Astrocyte (in vitro differentiated cells and primary cell): Measurements from ENCODE around the gene MORN5.

DNA sequence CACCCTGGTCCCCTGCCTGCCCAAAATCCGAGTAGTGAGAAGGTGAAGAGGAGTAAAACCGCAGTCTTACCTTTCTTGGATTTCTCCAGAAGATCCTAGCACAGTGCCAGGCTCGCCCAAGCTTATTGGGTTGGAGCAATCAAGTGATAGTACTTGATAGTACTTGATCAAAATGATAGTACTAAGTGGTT lies 2.8 kb upstream of the TRAF1 start:
- PRO-cap, result no peak
- RRBS, 2 experiments, result no CpG with 5 or more reads among the region's 3 CpGs

GRCh38 chr9:121161788-121162604 lies 39.7 kb downstream of the RAB14 start:
- PRO-cap, result no peak
- RRBS, 2 experiments, result no CpG with 5 or more reads among the region's 4 CpGs

- PRO-cap, result no peak
- RRBS, 2 experiments, result no CpG with 5 or more reads among the region's 4 CpGs
Observed at GRCh38 chr9:121185126-121185577, 16.5 kb downstream of the RAB14 start.

DNA sequence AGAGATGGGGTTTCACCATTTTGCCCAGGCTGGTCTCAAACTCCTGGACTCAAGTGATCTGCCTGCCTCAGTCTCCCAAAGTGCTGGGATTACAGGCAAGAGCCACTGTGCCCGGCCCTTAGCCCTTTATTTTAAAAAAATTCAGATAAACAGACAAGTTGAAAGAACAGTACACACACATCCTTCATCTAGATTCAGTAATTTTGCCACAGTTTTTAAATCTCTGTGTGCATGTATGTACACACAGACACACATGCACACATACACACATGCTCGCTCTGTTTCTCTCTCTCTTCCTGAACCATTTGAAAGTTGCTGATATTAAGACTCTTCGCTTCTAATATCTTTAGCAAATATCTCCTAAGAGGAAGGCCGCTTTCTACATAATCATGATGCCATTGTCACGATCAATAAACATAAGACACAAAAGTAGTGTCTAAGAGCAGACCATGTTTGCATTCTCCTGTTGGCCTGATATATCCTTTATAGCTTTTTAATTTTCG lies 27.0 kb upstream of the RAB14 start:
- PRO-cap, result no peak
- RRBS, 2 experiments, result no CpG with 5 or more reads among the region's 6 CpGs

DNA sequence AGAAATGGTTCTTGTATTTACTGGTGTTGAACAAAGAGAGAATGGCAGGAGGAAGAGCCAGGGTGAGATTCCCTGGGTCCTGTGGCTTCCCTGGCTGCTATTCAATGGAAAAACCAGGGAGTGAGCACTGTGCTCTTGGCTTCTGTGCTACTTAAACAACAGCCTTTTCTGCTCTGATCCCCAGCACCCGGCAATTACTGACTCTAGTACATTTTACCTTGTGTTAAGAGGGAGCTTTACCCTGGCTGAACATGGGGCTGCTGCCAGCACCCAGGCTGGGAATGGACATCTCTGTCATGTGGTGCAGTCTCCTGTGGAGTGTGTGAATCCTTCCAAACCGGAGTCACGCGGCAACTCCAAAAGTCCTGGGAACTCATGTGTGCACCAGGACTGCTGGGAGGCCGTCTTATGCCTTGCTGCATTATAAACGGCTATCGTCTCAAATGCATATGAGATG lies 1.1 kb upstream of the GSN start:
- PRO-cap, result no peak
- RRBS, 2 experiments, result no CpG with 5 or more reads among the region's 7 CpGs

DNA sequence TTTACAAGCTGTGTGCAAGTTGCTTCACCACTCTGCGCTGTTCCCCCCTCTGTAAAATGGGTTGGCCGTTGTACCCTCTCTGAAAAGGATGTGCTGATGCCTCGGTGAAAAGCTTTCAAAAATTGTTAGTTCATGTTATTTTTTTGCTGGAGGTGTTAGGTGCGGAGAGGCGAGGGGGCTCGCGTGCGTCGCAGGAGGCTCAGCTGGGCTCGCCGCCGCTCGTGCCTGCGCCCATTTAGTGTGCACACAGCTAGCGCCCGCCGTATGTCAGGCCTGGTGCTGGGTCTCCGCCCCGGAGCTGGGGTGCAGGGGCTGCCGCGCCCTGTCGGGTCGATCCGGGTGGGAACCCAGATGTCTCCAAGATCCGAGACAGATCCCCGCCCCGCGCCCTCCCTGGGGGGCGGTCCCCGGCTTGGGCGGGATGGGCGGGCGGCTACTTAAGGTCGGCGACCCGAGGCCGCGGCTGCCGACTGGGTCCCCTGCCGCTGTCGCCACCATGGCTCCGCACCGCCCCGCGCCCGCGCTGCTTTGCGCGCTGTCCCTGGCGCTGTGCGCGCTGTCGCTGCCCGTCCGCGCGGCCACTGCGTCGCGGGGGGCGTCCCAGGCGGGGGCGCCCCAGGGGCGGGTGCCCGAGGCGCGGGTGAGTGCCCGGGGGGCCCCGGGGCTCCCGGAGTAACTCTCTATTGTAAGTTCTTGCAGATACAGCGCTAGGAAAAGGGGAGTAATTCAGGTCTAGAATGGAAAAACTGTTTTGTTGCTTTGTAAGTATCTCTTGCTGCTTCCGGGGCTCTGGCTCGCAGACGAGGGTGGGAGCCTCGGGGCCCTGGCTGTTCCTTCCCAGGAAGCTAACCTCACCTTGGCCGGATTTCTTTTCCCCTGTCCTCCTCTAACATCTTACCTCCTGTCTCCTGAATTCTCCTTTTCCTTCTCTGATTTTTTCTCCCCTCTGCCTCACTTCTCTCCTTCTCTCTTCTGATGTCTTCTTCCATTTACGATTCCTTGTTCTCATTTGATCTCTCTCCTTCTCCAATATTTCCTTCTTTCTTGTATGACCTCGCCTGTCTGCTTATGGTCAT lies 31.7 kb downstream of the GSN start:
- PRO-cap, result no peak
- RRBS, 2 experiments, result 2 to 3% methylated on average over 18 of the region's 78 CpGs

- PRO-cap, result no peak
- RRBS, 2 experiments, result no CpG with 5 or more reads among the region's 10 CpGs
Observed at GRCh38 chr9:121318591-121318845, 50.6 kb downstream of the GSN start.

DNA sequence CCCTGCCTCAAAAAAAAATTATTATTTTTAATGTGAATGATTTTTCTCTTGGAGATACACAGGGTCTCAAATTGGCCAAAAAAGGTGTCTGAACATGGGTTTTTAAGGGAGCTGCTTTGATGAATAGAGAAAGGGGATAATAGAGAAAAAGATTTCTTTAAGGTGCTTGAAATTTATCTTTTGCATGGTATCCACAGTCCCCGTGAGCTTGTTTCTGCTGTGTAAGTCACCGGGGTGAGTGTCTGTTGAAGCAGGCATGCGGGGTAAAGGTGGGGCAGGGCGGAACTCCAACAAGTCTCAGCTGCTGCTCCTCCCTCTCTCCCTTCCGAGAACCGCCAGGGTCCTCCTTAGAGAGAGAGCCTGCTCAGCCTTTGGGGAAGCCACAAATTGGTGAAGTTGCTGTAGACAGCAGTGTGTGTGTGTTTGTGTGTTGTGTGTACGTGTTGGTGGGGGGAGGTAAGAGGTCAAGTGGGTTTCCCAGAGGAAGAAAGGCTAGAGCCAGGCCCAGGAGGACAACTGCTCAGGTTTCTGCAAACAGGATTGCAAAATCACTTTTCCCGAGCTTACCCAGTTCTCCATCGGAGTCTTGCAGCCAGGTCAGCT lies 39.0 kb upstream of the DAB2IP start:
- PRO-cap, result no peak
- RRBS, 2 experiments, result no CpG with 5 or more reads among the region's 9 CpGs

DNA sequence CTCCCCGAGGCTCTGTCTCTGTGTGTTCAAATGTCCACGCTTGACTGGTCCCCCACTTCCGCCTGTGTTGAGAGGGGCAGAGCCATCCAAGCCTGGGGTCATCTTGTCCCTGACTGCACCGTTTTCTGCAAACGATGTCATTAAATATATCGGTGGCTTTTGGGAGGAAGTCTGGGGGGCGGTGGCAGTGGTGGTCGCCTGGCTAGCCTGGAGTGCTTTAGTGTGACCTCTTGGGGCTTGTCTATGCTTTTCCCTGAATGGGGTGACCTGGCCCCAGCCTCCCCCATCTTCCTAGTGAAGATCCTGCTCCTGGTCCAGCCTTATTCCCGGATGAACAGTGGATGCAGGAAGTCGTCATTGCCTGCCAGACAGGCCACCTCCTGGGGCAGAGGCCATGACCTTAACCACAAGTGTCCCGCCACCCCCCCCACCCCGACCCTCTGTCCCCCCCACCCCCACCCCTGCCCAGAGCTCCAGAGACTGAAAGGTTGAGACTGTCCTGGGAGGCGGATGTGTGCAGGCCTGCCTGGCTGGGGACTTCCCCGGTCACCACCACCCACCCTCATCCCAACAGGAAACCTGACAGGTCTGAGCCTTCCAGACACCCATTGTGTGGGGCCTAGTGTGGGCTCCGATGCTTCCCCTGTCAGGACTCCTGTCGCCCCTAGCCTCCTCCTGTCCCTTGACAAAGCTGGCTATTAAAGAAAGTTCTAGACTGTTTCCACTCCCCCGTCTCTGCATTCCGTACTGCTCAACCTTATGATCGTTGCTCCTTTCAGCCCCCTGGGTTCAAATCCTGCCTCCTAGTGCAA lies 5.2 kb upstream of the DAB2IP start:
- PRO-cap, result no peak
- RRBS, 2 experiments, result no CpG with 5 or more reads among the region's 19 CpGs

- PRO-cap, result no peak
- RRBS, 2 experiments, result no CpG with 5 or more reads among the region's 9 CpGs
Observed at GRCh38 chr9:121734837-121735732, 83.7 kb downstream of the DAB2IP start.

- PRO-cap, result no peak
- RRBS, 2 experiments, result no CpG with 5 or more reads among the region's 4 CpGs
Observed at GRCh38 chr9:121738702-121739611, 87.5 kb downstream of the DAB2IP start.

DNA sequence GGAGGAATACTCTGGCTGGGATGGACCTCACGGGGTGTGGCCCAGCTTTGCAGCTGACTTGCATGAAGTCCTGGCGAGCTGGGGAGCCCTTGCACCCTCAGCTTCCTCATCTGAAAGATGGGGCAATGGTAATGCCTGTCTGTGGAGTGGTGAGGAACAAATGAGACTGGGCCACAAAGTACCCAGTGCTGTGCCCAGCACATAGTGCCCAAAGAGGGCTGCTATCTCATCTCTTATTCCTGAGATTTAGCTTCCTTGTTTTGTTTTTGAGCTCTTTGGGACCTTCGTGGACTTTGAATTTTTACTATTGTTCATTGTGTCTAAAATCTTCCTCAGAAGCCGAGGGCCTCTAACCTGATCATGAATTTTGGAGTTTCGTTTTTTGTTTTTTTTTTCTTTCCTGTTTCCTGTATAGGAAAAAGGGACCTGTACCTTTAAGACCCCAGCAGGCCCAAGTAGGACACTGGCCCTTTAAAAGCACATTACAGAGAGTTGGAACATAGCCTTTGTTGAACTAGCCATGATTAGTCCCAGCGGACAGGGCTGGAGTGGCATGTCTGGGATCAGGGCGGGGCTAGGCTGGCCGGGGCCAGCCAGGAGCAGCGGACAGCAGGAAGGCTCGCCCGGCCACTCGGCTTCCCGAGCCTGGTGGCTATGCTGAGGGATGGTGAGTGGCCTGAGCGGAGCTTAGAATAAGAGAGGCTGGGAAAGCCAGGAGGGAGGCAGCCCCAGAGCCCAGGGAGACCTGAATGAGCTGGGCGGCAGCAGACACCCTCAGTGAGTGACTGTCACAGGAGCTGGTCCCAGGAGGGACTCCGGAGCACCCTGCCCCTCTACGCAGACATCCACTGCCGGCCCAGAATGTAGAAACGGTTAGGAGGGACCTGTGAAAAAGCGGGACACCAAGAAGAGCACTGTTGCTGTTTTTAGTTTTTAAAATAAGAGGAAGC lies 91.9 kb downstream of the DAB2IP start:
- PRO-cap, result no peak
- RRBS, 2 experiments, result 5 to 10% methylated on average over 6 of the region's 20 CpGs

DNA sequence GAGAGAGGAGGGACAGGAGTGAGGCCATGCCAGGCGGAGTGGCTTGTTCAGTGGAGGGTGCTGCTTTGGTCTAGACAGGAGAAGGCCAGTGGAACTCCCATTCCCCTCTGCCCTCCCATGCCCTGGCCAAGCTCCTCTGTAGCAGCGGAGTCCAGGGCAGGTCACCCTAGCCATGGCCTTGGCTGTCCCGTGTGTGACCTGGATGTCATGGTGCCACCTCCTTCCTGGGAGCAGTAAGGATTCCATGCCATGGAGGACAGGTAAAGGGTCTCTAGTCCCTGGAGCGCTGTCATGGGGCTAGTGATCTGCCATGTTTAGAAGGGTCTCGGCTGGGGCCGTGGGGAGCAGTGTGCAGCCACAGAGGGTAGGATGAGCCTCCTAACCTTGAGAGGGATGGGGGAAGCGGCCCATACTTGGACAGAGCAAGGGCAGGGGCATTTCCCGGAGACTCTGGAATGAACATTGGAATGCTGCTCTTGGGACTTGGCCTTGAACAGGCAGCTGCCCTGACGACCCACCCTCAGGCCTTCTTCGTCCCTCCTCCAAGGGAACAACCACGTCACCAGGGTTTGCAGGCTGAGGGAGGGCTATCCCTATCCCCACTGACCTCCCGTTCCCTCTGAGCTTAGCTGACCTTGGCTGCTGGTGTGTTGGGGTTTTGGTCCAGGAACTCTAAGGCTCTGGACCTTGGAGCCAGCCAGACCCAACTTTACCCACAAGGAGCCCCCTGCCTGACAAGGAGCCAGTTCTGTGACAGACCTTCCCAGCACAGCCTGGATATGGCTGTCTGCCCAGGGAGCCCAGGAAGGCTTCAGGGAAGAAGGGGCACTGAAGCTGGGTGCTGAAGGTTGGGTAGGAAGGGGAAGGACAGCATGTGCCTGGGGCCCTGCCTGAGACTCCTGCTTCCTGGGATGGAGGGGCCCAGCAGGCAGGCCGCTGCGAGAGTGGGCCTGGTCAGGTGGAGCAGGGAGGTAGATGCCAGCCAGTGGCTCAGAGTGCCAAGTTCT lies 100.6 kb downstream of the DAB2IP start:
- PRO-cap, result no peak
- RRBS, 2 experiments, result no CpG with 5 or more reads among the region's 14 CpGs

- PRO-cap, result no peak
- RRBS, 2 experiments, result no CpG with 5 or more reads among the region's 4 CpGs
Observed at GRCh38 chr9:121765051-121765514, 113.6 kb downstream of the DAB2IP start.

GRCh38 chr9:121771755-121772282 lies 120.4 kb downstream of the DAB2IP start:
- PRO-cap, result no peak
- RRBS, 2 experiments, result no CpG with 5 or more reads among the region's 8 CpGs

GRCh38 chr9:121884686-121884896 lies 208.5 kb downstream of the TTLL11 start:
- PRO-cap, result no peak
- RRBS, 2 experiments, result no CpG with 5 or more reads among the region's 2 CpGs

DNA sequence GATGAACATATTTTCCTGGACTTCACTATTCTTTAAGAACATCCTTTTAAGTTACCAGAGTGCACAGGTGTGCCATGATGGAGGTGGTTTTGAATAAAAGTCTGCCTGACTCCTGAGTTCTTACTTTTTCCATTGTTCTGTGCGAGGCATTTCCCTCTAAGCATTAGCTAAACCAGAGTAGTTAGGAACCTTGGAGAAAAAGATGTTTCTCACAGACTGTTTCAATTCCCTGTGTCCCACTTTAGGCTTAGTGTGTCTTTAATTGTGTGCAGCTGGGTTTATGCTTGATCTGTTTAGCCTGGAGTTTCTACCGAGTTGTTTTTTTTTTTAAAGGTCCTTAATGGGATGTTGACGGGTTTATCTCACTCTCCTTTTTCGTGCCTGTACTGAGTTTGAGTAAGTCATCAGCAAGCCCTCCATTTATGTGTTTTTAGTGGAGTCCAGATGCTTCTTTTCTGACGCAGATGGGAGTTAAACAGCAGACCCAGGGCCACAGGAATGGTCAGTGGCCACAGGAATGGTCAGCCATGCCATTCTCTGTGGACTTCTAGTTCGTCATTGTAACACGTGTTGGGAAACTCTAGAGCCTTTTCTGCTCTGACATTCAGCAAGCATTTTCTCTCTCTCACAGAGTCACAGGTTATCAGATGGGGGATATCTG lies 190.7 kb downstream of the TTLL11 start:
- PRO-cap, result no peak
- RRBS, 2 experiments, result no CpG with 5 or more reads among the region's 7 CpGs

GRCh38 chr9:121989165-121989837 lies 103.8 kb downstream of the TTLL11 start:
- PRO-cap, result no peak
- RRBS, 2 experiments, result 9 to 24% methylated on average over 3 of the region's 21 CpGs

GRCh38 chr9:122015304-122015669 lies 77.8 kb downstream of the TTLL11 start:
- PRO-cap, result no peak
- RRBS, 2 experiments, result no CpG with 5 or more reads among the region's 7 CpGs

GRCh38 chr9:122159564-122160269 lies at the start of gene MORN5:
MORN5 (plus strand) TSS chr9:122159908.
- PRO-cap, result unidirectional peak, minus-strand start at chr9:122159759
- RRBS, 2 experiments, result under 1 to 2% methylated on average over 3 to 13 of the region's 37 CpGs